Skeletal muscle satellite cell (primary cell): ENCODE measurements around a stretch of chr2.

DNA sequence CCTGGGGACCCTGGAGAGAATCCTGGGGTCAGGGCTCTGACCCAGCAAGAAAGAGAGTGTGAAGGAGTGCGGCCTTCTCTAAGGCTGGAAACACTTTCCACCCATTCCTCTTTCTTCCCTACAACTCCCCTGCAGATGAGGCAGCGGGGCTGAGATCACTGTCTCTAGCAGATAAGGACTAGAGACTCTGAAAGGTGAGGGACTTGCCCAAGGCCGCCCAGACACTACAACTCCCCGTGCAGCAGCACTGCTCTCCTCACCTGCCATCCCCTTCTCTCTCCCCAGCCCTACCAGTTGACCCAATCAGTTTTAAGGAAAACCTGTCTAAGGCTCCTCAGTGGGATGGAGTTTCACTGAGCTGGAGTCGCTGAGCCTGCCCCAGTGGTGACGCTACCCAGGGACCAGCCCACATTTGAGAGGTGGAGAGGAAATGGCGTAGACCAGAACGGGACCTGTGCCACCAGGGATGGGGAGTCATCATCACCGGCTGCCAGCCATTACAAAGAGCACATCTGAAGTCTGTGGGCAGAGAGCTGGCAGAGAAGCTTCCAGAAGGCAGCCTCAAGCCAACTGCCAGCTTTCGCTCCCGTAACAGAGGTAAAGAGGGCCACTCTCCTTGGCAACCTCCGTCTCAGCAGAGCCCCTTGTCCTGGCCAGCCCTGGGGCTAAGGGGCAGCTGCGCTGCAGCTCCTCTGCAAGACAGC lies 15.7 kb downstream of the SDC1 start:
- CAGE, long polyA plus RNA = no peak

GRCh38 chr2:20231462-20232004 lies 6.6 kb upstream of the SDC1 start:
- CAGE, long polyA plus RNA = no peak

DNA sequence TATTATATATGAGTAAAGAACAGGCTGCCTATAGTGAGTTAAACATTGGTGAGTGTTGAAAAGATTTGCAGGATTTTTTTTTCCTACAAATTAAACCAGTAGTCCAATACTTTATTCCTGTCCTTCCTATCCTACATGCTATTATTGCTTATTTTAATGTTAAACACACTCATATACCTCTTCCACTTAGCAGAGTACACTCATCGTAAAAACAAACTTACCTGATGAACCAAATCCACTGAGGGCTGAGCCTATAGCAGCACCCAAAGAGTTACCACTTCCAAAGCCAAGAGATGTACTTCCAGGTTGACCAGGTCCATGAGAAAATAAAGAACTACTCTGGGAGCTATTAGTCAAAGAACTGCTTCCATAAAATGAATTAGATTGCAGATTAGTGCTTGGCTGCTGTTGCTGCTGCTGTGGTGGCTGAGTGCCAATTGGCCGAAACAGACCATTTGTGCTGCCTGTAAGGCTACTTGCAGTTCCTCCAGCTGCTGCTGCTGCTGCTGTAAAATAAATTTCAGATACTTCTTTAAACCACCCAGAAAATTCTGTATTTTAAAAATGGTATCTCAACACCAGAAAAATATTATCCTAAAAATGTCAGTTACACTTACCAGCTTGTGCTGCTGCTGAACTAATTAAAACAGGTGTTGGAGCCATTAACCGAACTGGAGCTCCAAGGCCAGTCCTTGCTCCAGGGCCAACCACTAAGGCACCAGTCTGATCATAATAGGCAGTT lies 58.0 kb upstream of the SDC1 start:
- CAGE, long polyA plus RNA = no peak

DNA sequence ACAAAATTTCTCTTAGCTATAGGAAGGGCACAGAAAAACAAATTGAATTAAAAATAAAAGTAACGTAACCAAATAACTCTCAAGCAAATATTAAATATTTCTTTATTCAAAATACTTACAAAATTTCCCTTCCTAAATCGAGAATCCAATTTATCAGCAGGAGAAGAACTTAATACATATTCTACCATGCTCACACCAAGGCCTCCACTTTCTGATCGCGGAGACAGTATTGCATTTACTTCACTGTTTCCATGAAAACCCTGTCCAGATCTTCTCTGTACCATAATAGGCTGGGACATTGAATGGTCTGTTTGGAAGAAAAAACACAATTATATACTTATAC lies 38.6 kb downstream of the PUM2 start:
- CAGE, long polyA plus RNA = no peak

GRCh38 chr2:20318348-20318782 lies 32.3 kb downstream of the PUM2 start:
- CAGE, long polyA plus RNA = no peak

DNA sequence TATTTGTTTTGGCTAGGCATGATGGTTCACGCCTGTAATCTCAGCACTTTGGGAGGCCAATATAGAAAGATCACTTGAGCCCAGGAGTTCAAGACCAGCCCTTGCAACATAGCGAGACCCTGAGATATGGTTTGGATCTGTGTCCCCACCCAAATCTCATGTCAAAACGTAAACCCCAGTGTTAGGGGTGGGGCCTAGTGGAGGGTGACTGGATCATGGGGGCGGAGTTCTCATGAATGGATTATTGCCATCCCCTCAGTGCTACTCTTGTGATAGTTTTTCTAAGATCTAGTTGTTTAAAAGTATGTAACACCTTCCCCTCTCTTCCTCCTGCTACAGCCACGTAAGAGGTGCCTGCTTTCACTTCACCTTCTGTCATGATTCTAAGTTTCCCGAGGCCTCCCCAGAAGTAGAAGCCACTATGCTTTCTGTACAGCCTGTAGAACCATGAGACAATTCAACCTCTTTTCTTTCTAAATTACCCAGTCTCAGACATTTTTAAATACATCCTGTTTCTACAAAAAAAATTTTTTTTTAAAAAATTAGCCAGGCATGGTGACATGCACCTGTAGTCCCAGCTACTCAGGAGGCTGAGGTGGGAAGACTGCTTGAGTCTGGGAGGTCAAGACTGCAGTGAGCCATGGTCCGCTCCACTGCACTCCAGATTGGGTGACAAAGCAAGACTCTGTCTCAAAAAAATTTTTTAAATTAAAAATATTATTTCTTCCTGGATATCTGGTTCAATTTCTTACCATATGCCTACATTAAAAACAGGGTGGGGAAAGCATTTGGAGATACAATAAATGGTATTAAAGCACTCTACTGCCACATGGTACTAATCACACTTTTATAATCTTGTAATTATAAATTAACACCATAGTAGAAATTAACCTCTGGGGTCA lies 16.8 kb downstream of the PUM2 start:
- CAGE, long polyA plus RNA = no peak

DNA sequence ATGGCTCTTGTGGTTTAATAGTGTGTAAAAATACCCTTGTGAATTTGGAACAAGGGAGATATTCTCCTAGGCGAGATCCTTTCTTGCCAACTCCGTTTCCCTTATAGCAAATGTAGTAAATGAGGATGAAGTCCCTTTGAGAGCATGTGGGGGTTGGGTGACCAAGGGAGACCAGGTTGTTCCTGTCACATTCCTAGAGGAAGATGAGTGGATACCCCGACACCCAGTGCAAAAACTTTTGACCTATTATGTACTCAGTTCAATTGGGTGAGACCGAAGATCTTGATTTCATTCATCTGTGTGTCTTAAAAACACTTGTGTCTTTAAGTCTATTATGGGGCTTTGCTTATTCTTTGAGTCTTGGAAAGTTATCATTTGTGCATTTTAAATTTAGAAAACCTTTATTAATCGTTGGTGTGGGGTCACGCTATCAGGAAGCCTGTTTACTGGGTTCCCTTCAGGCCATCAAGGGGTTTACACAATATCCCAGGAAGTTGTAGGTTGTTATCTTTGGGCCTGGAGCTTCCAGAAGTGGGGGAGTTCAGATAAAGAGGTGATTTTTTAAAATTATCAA lies 2.7 kb downstream of the RHOB start:
- CAGE, long polyA plus RNA = no peak

DNA sequence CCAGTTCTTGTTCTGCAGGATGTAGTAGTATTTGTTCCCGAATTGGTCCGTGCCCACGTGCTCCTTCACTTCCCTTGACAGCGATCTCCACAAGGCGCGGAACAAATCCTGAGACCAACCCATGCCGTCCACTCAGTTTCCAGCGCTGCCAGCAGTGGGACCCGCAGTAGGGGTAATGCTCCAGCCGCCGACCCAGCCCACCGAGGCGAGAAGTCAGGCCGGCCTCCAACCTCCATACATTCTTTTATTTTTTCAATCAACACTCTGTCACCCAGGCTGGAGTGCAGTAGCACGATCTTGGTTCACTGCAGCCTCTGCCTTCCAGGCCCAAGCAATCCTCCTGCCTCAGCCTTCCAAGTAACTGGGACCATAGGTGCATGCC lies 83.0 kb downstream of the RHOB start:
- CAGE, long polyA plus RNA = no peak

GRCh38 chr2:20568331-20569596 lies 82.1 kb downstream of the HS1BP3 start:
- CAGE, long polyA plus RNA = no peak

DNA sequence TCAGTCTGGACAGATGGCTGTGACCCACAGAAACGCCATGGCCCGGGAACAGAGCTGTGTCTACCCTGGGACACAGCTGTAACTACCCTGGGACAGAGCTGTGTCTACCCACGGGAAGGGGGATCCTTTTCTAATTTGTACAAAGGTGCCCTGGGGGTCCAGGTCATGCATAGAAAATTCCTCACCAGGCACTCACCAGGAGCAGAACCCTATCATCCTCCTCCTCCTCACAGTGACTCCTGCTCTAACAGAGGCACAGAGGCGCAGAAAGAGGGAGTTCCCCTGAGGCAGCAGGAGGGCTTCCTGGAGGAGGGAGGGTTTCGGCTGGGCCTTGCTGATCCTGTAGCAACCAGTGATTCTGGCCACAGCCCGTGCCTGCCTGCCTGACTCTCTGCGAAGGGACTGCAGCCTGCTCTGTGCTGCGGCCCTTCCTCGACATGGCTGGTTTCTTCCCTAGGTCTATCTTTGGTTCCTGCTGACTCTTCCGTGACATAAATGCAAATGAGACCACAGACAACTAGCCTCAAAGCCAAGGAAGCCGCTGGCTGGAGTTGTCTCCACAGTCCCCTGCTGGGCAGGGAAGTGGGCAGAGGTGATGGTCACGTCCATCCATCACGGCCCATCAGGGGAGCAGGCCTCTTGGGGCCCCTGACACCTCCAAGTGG lies 55.6 kb downstream of the HS1BP3 start:
- CAGE, long polyA plus RNA = no peak

GRCh38 chr2:20598956-20599563 lies 51.8 kb downstream of the HS1BP3 start:
- CAGE, long polyA plus RNA = no peak

DNA sequence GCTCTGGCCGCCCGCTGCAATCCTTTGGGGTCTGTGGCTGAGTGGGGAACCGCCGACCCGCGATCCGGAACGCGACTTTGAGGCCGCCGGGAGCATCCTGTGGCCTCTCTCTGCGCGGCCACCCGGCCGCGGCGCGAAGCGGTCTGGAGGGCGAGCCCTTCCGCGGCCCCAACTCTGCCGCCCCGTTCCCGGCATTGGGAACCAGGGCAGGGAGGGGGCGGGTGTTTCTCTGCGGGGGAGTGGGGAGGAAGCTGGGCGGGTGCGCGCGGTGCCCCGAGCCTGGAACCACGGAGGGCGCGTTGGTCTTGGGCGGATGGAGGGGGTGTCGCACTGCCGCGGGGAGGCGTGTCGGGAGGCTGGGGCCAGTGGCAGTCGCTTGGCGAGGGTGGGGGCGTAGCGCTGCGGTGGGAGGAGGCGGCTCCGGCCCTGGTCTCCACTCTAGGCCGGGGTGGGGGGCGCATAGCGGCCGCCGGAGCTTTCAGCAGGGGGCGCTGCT lies 307 bp upstream of the GDF7 start:
- CAGE, long polyA plus RNA = no peak

GRCh38 chr2:20996444-20996770 lies 47.5 kb downstream of the APOB start:
- CAGE, long polyA plus RNA = no peak

DNA sequence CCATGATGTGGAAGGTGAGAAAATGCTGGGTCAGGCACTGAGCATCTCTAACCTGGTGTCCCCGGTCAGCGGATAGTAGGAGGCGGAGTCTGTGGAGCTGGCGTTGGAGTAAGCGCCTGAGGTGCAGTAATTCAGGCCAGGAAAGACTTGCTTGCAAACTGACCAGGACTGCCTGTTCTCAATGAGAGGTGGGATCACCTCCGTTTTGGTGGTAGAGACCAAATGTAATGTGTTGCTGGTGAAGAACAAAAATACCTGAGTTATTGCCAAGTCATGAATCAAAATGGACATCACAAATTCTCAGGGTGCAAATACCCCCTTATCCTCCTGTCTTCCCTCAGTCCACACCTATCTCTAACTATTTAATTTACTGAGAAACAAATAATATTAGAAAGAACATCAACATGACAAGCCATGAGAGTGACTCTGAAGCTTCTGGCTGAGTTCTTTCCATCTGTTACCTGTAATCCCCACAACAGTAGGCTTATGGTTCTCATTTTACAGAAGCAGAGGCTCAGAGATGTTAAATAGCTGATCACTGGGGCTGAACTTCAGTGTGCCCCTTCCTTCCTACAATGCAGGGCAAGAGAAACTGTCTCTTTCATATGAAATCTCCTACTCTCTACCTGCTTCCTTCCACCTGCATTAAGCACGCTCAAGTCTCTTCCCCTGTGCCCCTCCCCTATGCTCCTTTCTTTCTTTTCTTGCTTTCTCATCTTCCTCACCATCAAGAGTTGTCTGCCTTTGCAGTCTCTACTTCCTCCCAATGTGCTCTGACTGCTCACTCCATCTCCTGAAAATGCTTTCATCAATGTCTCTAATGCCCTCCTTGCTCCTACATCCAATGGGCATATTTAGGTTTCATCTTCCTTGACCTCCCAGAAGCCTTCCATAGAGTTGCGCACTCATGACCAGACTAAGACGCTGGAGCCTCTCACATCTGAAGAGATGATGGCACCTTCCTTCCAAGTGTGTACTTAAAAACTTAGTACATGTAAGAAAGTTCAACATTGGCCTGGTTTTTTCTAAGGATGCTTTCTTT lies 23.9 kb downstream of the APOB start:
- CAGE, long polyA plus RNA = no peak

DNA sequence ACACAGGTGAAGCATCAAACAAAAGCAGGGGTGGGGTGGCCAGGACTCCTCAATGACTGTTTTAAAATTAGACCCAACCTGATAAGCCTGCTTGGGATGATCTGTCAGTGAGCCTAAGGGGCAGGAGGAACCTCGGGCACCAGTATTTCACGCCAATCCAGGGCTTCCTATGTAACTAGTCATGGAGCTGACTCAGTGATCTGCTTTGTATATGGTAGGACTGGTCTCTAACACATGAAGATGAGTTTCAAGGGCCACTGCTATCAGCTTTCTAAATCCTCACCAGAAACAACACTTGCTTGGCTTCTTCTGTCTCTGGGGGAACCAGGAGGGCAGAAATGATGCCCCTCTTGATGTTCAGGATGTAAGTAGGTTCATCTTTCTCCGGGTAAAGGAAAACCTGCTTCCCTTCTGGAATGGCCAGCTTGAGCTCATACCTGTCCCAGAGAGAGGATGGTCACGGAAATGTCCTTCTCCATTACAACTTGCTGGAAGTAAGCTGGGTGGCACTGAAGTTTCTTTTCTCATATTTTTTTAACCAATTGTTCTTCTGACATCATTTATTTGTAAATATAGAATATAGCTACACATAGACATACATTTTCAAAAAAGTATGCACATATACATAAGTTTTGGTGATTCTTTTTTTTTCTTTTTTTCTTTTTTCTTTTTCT lies 6.1 kb downstream of the APOB start:
- CAGE, long polyA plus RNA = no peak

DNA sequence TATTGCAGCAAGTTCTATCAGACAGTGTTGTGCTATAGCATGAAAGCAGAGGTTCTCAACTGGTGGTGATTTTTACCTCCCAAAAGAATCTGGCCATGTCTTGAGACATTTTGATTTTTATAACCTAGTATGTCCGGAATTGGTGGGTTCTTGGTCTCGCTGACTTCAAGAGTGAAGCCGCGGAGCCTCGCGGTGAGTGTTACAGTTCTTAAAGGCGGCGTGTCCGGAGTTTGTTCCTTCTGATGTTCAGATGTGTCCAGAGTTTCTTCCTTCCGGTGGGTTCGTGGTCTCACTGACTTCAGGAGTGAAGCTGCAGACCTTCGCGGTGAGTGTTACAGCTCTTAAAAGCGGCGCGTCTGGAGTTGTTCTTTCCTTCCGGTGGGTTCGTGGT lies 22.4 kb upstream of the TDRD15 start:
- CAGE, long polyA plus RNA = no peak

- CAGE, long polyA plus RNA = no peak
Observed at GRCh38 chr2:21423040-21423291, 299.2 kb downstream of the TDRD15 start.

- CAGE, long polyA plus RNA = no peak
Observed at GRCh38 chr2:22281100-22281591, 1103.8 kb upstream of the KLHL29 start.

DNA sequence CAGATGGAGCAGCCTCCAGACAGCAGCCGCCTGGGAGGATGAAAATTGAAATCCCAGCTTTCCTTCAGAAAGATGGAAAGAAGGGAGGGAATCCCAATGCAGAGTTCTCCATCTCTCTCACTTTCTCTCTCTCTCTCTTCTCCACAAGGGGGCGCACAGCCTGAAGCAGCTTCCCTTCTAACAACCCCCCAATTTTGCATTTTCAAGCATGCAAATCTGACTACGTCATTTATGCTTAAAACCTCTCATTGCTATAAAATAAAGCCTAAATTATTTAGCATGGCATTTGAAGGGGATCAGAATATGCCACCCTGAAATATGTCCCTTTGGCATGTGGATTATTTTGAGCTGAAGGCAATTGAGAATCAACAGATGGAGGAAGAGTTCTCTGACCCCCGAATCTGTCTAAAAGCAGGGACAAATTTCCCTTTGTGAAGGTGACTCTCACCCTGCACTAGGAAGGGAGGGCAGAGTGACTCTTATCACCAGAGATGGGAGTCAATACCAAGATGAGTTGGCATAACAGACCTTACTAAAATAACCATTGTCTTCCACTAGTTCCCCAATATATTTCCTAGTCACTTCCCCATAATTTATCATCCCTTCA lies 185.5 kb upstream of the KLHL29 start:
- CAGE, long polyA plus RNA = no peak

DNA sequence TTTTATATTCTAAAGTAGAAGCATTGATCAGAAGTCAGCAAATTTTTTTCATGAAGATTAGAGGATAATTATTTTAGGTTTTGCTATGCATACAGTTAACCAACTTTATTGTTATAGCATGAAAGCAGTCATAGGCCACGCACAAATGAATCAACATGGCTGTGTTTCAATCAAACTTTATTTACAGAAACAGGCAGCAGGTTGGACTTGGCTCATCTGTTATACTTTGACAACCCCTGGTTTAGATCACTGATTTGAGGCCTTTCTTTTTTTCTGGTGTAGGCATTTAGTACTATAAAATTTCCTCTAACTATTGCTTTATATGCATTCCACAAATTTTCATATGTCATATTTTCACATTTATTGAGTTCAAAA lies 116.5 kb upstream of the KLHL29 start:
- CAGE, long polyA plus RNA = no peak